Gastroesophageal sphincter (tissue), 4 donors: ENCODE results near the genes ZNF439, ZNF563, WDR83, WDR83OS and RAD23A.

DNA sequence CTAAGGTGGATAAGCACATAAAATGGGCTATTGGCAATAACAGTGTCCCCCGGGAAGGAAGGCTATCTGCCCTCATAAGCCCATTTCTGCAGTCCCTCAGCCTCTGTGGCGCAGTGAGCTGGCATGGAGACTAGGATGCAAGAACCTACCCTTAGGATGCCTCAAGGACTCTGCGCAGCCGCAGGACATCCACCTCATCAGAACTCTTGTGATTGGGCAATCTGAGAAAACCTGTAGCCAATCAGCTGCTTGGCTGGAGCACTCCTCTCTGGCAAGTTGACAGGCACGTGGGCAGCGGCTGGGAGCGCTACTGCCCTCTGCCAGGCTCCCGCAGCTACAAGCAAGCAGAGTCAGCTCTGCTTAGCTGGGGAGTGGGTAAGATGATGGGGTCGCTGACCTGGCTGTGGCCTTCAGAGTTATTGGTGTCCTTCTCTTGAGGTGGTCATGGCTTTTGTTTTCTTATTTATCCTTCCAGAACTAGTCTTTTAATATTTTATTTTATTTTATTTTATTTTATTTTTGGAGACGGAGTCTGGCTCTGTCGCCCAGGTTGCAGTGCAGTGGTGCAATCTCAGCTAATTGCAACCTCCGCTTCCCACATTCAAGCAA is 1.6 kb upstream of the ECSIT start:
- PRO-cap: bidirectional peak, plus-strand start at position 337 of the sequence, minus-strand start at position 158 of the sequence
- RAMPAGE, long total RNA, 4 experiments: no peak in any of the 4 experiments

- PRO-cap: bidirectional peak, plus-strand start at chr19:11848773, minus-strand start at chr19:11848614
- RAMPAGE, long total RNA, 4 experiments: start-site peak on the plus strand in 4 of 4 experiments, at chr19:11848703-11848781 at its widest, 20 to 80 reads per replicate
Measured at GRCh38 chr19:11848417-11848903, at the start of gene ZNF439. TSS of gene ZNF439 (plus strand) at chr19:11848726.

- PRO-cap: no peak
- RAMPAGE, long total RNA, 4 experiments: no peak in any of the 4 experiments
Measured at GRCh38 chr19:11906696-11907468, 18.0 kb upstream of the ZNF700 start.

GRCh38 chr19:11924434-11924813 is 483 bp upstream of the ZNF700 start:
- PRO-cap: no peak
- RAMPAGE, long total RNA, 4 experiments: no peak in any of the 4 experiments

DNA sequence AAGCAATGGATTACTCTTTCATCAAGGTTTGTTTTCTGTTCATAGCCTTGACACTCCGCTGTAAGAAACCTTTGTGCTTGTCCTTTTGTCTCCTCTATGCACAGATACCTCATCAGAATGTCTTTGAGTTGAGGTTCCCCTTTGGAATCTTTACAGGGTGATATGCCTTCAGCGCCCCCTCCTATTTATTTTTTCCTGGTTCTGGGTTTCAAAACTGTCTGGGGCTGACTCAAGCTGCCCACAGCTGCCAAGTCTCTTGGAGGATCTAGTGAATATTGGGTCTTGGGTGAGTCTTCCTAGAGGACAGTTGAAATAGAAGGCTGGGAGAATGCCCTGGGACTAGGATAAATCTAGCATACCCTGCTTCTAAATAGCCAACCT is 885 bp downstream of the ZNF136 start:
- PRO-cap: no peak
- RAMPAGE, long total RNA, 4 experiments: no peak in any of the 4 experiments

DNA sequence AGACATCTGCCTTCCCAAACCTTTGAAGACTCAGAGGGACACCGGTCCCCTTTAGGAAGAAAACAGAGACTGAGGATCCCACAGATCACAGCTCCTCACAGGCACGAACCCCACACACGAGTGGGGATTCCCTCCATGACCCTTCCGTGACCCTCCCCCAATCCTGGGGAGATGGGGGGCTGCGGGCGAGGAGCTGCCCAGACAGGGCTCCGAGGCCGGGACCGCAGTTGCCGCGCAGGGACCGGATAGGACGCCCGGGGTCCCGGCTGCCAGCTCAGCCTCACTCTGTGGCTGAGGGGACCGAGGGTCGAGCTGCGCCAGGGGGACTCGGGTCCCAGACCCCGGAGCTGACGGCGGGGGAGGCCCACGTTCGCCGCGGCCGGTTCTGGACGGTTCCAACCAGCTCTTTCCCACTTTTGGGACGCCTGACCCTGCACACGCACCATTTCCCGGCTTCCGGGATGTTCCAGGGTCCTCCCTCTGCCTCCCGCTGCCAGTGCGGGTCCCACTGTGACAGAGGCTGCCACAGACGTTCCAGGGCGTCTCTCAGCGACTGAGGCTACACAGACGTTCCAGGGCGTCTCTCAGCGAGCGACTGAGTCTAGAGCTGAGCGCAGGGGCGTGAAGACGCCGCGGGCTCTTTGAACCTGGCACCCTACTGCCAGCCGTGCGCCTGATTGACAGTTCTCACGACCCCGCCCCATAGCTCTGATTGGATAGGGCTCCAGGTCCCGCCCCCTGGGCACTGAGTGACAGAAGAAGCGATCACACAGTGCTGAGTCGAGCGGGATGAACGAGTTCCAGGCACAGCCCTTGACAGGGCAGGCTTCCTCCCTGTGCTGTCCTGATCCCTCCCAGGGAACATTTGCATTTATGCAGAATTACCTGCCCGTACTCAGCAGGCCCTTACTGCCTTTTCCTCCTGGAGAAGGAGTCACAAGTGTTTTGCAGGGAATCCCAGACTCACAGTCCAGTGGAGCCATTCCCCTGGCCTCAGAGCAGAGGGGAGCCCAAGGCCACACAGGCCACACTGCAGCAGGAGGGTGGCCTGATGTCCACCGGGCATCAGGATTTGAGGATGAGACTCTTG is at the start of gene ZNF563:
Gene ZNF563 (minus strand): TSS at position 597 of the 1,090 bp plus-strand sequence.
- PRO-cap: unidirectional peak, plus-strand start at position 226 of the sequence; bidirectional peak, plus-strand start at position 796 of the sequence, minus-strand start at position 597 of the sequence
- RAMPAGE, long total RNA, 4 experiments: start-site peak on the minus strand in 4 of 4 experiments, centred at positions 577 to 675 of the sequence, 11 to 46 reads per replicate

DNA sequence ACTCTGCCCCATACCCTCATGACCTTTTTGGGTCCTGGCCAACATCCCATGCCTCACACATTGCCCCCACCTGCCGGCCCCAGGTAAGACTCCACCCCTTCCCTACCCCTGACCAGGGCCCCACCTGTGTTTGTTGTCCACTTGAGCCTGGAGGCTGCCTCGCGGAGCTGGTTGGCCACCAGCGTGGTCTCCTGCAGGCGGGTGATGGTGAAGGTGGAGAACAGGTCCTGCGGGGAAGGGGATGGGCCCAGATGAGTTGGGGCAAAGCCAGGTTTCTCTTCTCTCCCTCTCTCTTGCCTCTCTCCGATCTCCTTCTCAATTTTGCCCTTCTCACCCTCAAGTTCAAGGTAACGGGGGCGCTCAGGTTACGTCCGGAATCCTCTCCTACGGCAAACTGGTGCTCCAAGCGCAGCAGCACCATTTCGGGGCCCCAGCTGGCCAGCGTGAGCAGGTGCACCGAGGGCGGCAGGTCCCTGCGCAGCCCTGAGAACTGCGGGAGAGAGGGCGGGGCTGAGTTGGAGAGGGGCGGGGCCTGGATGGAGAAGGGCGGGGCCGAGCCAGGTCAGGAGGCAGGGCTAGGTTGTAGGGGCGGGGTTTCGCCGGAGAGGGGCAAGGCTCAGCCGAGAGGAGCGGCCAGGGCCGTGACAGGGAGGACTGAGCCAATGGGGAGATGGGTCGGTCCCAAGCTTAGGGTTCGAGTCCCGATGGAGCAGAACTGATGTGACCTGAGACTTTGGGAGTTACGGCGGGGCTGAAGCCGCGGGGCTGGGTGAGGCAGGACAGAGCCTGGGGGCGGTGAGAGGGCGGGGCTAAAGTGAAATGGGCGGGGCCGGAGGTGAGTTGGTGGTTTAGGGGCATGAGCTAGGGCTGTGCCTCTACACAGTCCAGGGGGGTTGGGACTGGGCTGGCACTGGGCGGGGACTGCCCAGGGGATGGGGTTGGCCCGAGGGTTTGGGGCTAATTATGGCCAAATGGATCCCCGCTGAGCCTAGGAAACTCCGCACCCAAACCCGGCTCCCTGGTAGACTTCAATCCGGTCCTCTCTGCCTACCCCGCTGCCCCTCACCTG is 19.1 kb downstream of the MAN2B1 start:
- PRO-cap: no peak
- RAMPAGE, long total RNA, 4 experiments: no peak in any of the 4 experiments

DNA sequence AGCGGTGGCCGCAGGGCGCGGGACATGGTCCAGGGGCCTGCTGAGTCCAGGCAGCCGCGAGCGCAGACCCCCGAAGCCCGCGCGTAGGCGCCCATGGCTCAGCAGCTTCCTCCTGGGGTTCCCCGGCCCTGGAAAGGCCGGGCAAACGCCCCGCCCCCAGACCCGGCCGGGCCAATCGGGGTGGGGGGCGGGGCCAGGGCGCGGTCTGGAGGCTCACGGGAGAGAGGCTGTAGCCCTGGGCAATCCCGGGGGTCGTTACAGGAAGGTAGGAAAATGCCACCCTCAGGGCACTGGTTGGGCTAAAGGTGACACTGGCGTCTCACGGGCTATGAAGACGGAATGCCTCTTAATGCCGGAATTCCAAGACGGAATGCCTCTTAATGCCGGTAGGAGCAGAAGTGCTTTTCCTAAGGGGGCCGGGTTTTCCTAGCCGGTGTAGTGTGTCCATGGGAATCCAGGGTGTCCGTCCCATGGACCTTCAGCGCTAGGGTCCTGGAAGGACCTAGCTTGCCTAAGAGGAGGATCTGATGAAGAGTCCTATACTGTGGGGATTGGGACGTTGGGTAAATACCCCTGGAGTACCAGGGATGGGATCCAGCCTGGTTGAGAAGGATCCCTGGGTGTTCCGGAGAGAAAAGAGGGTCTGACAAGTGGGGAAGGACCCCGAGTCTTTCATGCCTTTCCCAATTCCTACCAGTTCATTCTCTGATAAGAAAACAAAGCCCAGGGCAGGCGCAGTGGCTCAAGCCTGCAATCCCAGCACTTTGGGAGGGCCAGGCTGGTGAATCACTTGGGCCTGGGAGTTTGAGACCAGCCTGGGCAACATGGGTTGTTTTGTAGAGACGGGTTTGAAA is at the start of gene WDR83:
Gene WDR83 (plus strand): TSS at position 201 of the 854 bp plus-strand sequence.
- PRO-cap: bidirectional peak, plus-strand start at position 232 of the sequence, minus-strand start at position 136 of the sequence
- RAMPAGE, long total RNA, 4 experiments: start-site peak on the plus strand in 3 of 4 experiments, centred at positions 200 to 223 of the sequence, 22 to 57 reads per replicate; start-site peak on the minus strand in 3 of 4 experiments, centred at positions 102 to 119 of the sequence, 32 to 176 reads per replicate

DNA sequence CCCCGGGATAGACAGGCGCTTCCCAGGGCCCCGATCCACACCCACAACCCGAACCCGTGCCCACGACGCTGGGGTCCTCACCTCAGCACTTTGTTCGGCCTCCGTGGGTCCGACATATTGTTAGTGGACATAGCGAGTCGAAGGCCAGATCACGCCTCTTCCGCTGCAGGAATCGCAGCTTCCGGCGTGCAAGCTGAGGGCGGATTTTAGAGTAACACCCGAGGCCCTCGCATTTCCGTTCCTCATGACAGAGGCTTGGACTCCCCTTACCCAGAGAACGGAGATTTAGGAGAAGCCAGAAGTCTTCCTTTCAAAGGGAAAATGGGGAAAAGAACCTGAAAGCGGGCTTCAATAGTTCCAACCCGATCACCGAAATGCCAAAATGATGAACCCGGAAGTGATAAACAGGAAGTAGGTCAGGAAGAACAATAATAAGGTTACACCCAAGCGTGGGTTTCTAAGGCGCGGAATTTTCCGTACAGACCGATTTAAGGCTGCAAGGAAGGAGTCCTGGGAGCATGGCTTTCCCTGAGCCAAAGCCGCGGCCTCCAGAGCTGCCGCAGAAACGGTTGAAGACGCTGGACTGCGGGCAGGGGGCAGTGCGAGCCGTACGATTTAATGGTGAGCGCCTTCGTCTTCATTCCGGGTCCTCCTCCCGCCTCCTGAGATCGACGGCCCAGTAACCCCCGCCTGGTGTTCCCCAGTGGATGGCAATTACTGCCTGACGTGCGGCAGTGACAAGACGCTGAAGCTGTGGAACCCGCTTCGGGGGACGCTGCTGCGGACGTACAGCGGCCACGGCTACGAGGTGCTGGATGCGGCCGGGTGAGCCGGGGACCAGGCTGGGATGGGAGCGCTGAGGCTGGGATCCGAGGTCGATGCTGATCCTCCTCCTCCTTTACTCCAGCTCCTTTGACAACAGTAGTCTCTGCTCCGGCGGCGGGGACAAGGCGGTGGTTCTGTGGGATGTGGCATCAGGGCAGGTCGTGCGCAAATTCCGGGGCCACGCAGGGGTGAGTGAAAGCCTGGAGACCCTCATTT is at the start of gene WDR83OS:
Gene WDR83OS (minus strand): TSS at position 143 of the 1,041 bp plus-strand sequence.
- PRO-cap: bidirectional peak, plus-strand start at position 481 of the sequence, minus-strand start at position 159 of the sequence
- RAMPAGE, long total RNA, 4 experiments: start-site peak on the plus strand in 3 of 4 experiments, centred at positions 453 to 469 of the sequence, 16 to 27 reads per replicate; start-site peak on the minus strand in 4 of 4 experiments, centred at positions 133 to 147 of the sequence, 331 to 878 reads per replicate

GRCh38 chr19:12670318-12670894 is 1.2 kb upstream of the WDR83OS start:
- PRO-cap: no peak
- RAMPAGE, long total RNA, 4 experiments: no peak in any of the 4 experiments

GRCh38 chr19:12721720-12721940 is 2.1 kb downstream of the TNPO2 start:
- PRO-cap: no peak
- RAMPAGE, long total RNA, 4 experiments: no peak in any of the 4 experiments

DNA sequence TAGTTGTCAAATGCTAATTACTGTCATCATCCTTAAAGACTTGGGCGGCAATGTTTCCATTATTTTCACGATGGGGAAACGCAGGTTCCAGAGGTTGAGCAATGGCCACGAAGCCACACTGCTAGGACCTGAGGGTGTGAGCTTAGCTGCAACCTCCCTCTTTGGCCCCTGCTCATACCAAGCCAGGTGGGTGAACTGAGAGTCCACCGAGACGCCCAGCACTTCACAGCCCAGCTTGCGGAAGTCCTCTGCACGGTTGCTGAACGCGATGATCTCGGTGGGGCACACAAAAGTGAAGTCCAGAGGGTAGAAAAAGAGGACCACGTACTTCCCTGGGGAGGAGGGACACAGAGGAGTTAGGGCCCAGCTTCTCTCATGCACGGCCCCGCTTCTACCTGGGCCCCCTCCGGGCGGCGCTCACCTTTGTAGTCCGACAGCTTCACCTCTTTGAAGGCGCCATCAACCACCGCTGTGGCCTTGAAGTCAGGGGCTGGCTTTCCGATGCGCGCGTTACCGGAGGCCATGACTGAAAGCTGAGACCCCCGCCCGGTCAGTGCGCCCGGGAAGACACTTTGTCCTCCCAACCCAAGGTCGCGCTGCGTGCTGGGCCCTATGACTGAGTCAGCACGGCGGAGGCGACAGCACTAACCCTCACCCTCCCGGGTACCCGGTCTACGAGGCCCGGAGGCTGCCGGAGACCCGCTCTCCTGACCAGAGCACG is 702 bp downstream of the PRDX2 start:
- PRO-cap: no peak
- RAMPAGE, long total RNA, 4 experiments: no peak in any of the 4 experiments

GRCh38 chr19:12884749-12885805 is 1.9 kb downstream of the KLF1 start:
- PRO-cap: no peak
- RAMPAGE, long total RNA, 4 experiments: no peak in any of the 4 experiments

DNA sequence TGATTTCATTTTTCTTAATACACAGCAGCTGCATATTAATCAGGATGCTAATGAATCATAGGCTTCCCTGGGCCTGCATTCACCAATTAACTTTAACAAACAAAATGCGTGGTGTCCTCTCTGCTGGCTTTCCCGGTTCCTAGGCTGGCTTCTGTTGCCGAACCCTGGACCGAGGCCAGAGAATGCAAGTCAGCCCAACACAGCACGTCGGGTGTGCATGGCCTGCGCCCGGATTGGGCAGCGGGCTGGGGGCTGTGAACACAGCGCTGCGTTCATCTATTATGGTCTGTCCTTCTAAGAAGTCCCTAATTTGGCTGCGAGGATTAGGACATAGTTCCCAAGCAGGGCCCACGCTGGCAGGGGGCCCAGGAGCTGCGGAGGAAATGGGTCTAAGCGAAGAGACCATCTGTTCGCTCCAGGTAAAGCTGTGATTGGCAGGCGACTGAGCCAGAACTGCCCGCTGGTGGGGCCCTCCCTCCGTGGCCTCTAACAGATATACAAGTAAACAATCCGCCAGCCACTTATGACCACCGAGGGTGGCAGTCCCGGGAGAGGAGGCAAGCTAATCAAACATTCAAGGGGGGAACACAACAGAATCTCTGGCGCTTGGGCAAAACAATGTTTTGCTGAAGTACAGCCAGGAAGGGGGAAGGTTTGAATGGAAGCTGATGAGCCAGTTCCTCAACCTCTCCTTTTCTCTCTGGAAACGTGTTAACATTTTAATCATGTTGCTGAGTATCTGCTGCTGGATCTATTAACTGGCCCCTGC is 6.0 kb downstream of the SYCE2 start:
- PRO-cap: bidirectional peak, plus-strand start at position 368 of the sequence, minus-strand start at position 156 of the sequence
- RAMPAGE, long total RNA, 4 experiments: no peak in any of the 4 experiments

DNA sequence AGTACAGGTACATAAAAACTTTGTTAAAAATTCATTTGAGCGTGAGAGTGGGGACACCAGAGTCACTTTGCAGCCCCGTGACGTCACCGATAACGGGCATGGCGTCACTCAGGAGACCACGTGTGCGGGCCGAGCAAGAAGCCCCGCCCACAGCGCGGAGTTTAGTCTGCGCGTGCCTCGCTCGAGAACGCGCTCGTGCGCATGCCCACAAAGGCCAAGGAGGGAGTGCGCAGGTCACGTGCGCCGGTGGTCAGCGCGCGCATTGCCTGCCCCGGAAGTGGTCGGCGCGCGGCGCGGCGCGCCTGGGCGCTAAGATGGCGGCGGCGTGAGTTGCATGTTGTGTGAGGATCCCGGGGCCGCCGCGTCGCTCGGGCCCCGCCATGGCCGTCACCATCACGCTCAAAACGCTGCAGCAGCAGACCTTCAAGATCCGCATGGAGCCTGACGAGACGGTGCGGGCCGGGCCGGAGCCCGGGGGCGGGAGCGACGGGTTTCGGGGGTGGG is at the start of gene RAD23A:
Gene RAD23A (plus strand): TSS at position 294 of the 504 bp plus-strand sequence.
- PRO-cap: unidirectional peak, plus-strand start at position 277 of the sequence
- RAMPAGE, long total RNA, 4 experiments: start-site peak on the plus strand in 4 of 4 experiments, centred at positions 297 to 299 of the sequence, 673 to 2,830 reads per replicate

GRCh38 chr19:12999667-13000305 is 4.5 kb downstream of the NFIX start:
- PRO-cap: bidirectional peak, plus-strand start at chr19:13000011, minus-strand start at chr19:12999961; bidirectional peak, plus-strand start at chr19:13000091, minus-strand start at chr19:13000025
- RAMPAGE, long total RNA, 4 experiments: no peak in any of the 4 experiments

- PRO-cap: no peak
- RAMPAGE, long total RNA, 4 experiments: no peak in any of the 4 experiments
Measured at GRCh38 chr19:13007450-13008245, 12.4 kb downstream of the NFIX start.

- PRO-cap: no peak
- RAMPAGE, long total RNA, 4 experiments: no peak in any of the 4 experiments
Measured at GRCh38 chr19:13031380-13032688, 36.6 kb downstream of the NFIX start.

GRCh38 chr19:13052733-13053583 is 49.7 kb downstream of the LYL1 start:
- PRO-cap: no peak
- RAMPAGE, long total RNA, 4 experiments: no peak in any of the 4 experiments

GRCh38 chr19:13081978-13082269 is 20.7 kb downstream of the LYL1 start:
- PRO-cap: unidirectional peak, minus-strand start at chr19:13082170
- RAMPAGE, long total RNA, 4 experiments: no peak in any of the 4 experiments